AG04450 (cell line): ENCODE measurements around the gene ECM1.

- CAGE, long polyA plus RNA, result no peak
- RRBS, result no CpG with 5 or more reads among the region's 2 CpGs
These were observed 24.1 kb downstream of the OTUD7B start for GRCh38 chr1:149986385-149986966.

DNA sequence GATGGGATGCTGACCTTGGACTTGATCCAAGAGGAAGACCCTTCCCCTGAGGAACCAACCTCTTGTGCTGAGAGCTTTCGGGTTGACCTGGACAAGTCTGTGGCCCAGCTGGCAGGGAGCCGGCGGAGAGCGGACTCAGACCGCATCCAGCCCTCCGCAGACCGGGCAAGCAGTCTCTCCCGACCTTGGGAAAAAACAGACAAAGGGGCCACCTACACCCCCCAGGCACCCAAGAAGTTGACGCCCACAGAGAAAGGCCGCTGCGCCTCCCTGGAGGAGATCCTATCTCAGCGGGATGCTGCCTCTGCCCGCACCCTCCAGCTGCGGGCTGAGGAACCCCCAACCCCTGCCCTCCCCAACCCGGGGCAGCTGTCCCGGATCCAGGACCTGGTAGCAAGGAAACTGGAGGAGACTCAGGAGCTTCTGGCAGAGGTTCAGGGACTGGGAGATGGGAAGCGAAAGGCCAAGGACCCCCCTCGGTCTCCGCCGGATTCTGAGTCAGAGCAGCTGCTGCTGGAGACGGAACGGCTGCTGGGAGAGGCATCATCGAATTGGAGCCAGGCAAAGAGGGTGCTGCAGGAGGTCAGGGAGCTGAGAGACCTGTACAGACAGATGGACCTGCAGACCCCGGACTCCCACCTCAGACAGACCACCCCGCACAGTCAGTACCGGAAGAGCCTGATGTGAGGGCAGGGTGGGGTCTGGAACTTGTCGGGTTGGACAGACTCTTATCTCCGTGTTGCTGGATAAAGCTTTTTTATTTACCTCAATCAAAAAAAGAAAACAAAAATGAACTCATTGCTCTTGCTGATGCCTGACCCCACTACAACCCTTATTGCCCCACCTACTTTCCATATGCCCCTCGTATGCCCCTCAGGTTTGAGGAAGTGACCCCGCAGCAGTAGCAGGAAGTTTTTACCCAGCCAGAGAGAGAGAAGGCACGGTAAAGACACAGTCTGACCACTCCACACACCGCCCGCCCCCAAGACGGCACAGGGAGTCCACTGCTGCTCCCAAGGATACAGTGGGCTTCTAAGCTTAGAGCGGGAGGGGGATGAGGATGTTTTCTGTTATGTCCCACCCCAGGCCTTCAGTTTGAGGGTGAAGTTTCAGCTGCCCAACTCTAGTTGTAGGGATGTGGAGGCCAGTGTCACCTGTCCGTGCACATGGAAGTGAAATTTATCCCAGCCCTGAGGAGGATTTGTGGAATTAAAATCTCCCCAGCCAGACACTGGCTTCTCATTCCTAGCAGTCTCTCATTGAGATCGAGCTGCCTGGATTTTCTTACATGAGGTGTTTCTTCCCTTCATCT, 9.6 kb downstream of the PLEKHO1 start:
- CAGE, long polyA plus RNA, result no peak
- RRBS, result 5% methylated on average over 11 of the region's 37 CpGs

DNA sequence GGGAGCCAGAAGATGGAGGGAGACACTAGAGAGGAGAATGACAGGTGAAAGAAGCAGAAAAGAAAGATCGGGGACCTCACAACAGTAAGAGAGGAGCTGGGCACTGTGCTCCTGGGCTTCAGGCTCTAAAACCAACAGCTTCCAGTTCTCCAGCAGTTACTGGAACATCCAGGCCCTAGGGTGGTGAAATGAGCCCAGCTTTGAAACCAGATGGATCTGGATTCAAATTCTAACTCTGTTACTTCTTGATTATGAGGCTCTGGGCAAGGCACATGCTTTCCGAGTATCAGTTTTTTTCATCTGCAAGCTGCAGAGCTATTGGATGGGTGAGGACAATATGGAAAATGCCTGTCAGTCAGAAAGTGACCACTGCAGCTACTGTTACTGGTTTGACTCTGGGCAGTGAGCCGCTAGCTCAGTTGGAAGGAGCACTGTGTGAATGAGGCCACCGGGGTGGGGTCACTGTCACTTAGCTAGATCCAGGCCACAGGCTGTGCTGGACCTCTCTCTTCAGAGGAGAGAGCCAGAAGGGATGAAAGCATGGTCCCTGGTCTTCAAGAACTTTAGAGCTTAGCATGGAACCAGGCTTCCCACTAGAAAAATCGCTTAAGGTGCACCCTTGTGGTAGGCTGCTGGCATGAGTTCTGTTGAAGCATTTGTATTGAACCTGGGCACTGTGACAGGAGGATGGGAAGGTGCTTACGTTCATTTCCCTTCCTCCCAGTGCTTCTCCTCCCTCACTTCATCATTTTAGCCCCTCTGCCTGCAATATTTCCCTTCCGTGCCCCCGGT, 12.2 kb downstream of the PLEKHO1 start:
- CAGE, long polyA plus RNA, result no peak
- RRBS, result no CpG with 5 or more reads among the region's 8 CpGs

DNA sequence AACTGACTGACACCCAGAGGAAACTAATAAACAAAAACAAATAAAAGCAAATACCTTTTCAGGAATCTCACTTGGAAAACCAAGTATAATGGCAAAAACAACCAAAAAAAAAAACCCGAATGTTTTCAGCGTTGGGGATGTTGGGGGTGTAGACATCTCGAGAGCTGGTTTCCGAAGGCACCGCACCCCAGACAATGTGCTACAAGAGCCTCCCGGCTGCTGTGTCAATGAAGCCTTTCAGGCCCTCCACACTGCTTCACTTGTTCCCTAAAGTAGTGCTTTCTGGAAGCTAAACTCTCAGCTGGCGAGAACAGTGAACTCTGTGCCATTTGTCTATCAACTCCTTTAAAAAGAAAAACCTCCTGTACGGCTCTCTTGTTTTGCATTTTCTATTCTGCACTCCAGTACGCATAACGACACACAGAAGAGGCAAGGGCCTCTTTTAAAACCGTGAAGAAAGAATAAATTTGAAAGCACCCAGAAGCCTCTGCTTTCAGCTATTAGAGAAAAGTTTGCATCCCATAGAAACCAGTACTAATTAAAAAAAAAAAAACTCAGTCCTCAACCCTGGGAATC, 32.6 kb downstream of the PLEKHO1 start:
- CAGE, long polyA plus RNA, result no peak
- RRBS, result no CpG with 5 or more reads among the region's 11 CpGs

DNA sequence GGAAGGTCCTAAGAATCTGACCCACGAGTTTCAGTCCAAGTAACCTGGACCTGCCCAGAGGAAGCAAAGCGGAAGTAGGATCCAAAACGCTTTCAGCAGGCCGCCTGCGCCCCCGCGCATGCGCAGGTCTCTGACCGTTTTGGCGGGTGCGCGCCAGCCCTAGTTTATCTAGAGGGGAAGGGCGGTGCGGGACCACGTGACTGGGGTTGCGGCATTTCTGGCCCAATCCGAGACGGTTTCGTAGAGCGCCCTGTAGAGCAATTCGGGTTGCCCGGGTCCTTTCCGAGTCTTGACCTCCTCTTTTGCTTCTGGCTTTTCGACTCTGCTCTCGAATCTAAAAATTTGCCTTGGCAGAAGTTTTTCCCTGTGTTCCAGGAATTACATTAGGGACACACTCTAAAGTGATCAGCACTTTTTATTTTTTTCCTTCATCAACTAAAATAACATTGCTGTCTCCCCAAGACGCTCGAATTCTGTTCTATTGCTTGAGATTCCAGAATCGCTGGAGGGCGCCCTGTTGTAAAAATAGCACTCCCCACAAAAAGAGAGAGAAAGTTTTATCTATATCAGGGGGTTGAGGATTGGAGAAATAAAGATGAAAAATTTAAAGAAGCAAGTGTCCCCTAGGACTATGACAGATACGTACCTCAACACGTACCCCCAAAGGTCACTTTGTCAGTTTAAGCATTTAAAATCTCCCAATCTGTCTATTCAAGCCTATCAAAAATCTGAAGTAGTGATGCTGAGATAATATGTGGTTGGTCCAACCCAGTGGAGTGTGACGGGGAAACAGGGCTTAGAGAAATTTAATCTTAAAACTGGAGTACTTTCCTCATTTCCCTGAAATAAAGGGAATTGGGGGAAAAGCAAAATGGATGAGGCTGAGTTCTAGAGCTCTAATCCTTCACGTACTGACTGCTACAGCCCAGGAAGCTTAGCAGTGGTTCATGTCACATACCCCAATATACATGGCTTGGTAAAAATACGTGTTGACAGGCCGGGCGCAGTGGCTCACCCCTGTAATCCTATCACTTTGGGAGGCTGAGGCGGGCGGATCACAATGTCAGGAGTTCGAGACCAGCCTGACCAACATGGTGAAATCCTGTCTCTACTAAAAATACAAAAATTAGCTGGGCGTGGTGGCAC, 22.0 kb downstream of the ANP32E start:
- CAGE, long polyA plus RNA, result no peak
- RRBS, result no CpG with 5 or more reads among the region's 40 CpGs

- CAGE, long polyA plus RNA, result no peak
- RRBS, result no CpG with 5 or more reads among the region's 14 CpGs
These were observed 957 bp upstream of the CA14 start for GRCh38 chr1:150256300-150257333.

DNA sequence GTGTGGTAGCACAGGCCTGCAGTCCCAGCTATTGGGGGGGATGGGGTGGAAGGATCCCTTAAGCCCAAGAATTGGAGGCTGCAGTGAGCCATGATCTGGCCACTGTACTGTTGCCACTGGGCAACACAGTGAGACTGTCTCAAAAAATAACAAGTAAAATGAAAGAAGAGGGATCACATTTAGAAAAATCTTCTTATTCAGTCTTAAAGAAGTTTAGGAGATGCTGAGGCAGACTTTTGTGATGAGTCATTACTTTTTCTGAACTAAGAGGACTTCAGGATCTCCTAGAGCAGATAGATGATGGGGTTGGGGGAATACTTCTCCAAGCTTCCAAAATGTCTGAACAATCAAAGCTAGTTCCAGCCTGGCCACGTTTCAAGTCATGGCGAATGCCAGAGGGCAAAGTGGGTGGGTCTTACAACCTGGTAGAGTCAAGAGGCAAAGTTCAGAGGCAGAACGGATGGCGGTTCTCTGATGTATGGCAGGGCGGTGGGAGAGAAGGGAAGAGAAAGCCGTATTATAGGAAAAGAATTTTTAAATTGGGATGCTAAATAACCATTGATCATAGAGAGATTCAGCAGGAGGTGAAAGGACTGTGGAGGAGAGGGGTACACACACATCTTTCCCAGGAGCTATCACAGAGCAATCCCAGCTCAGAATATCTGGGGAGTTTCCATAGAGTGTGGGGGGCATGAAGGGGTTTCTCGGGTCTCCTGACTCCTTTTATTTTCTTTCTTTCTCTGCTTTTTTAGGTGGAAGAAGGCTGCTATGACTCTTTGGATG, 2.1 kb upstream of the CIART start:
- CAGE, long polyA plus RNA, result no peak
- RRBS, result no CpG with 5 or more reads among the region's 7 CpGs

DNA sequence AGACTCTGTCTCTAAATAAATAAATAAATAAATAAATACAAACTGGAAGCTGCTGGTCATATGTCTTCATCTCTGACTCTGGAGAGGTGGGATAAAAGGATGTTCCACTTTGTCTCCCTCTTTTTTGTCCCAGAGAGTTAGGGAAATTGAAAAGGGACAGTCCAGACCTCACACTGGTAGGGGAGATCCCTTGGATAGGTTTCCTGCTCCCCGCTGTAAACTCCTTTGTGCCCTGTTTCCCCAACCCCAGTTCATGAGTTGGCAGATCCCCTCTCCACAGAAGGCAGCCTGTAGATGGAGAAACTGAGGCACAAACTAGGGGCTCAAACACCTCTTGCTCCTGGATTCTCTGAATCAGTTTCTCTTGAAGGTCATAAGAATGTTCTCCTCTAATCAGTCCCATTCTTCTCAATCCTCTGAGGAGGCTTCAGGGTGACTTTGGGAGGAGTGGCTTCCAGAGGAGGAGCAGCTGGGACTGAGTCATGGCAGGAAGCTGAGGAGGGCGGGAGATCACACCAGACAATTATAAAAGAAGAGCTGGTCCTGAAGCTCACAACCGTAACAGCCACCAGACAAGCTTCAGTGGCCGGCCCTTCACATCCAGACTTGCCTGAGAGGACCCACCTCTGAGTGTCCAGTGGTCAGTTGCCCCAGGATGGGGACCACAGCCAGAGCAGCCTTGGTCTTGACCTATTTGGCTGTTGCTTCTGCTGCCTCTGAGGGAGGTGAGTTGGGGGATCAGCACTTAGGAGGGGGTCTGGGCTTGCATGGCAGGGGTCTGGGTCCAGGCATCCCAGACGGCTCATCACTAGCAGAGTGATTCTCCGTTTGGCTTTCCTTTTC, at the start of gene ECM1:
TSS of gene ECM1 (plus strand) at position 555 of the 843 bp plus-strand sequence.
- CAGE, long polyA plus RNA, result start-site peak on the plus strand centred at position 532 of the sequence, 55 bp wide, 5,261 and 3,247 reads in 2 replicates
- RRBS, result no CpG with 5 or more reads among the region's 6 CpGs

- CAGE, long polyA plus RNA, result no peak
- RRBS, result no CpG with 5 or more reads among the region's 9 CpGs
These were observed 3.7 kb upstream of the ADAMTSL4 start for GRCh38 chr1:150545180-150546225.

DNA sequence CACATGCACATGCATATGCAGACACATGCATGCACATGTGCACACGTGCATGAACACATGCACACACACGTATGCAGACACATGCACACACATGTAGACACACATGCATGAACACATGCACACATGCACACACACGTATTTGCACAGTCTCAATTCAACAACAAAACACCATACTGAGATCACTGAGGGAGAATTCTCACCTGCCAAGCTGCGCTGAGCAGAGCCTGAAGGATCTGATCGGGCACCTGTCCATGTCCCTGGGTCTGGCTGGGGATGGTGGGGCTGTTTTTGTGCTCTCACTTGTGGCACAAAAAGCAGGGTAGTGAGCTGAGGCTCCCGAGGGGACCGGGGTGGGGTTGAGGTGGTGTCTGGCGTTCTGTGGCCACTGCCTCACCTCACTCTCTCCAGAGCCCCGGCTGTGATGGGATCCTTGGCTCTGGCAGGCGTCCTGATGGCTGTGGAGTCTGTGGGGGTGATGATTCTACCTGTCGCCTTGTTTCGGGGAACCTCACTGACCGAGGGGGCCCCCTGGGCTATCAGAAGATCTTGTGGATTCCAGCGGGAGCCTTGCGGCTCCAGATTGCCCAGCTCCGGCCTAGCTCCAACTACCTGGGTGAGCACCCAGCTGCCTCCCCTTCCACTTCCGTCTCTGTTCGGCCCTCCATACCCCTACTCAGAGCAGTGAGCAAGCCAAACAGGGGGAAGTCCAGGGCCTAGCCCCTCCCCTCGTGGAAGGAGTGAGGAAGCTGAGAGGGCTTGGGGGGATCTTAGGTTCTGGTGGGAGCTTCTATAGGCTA, 6.7 kb downstream of the ADAMTSL4 start:
- CAGE, long polyA plus RNA, result no peak
- RRBS, result 77% methylated on average over 3 of the region's 19 CpGs

GRCh38 chr1:150577609-150578010, 1.8 kb downstream of the MCL1 start:
- CAGE, long polyA plus RNA, result no peak
- RRBS, result no CpG with 5 or more reads among the region's 8 CpGs

DNA sequence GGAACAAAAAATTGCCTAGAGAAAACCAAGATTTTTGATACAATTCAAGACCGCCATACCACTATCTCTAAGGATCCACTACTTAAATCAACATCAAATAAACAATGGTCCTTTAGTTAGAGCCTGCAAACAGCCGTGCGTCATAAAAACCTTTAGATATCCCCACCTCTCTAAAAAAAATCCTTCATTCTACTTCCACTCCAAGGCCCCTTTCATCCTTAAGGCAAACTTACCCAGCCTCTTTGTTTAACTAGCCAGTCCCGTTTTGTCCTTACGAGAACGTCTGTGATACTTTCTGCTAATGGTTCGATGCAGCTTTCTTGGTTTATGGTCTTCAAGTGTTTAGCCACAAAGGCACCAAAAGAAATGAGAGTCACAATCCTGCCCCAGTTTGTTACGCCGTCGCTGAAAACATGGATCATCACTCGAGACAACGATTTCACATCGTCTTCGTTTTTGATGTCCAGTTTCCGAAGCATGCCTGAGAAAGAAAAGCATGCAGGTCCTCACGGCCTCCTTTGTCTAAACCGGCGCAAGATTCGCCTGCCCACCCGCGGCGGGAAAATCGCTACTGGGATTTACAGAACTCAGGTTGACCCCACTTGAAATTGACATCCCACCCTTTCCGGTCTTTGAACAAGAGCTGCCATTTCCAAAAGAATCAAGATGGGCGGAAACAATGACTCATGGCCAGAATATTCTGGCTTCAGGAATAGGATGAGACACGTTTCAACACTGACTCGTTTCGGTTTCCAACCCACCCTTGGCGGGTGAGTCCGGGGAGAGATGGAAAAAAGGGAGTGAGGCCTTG, 1.2 kb downstream of the MCL1 start:
- CAGE, long polyA plus RNA, result no peak
- RRBS, result 2% methylated on average over 7 of the region's 30 CpGs

- CAGE, long polyA plus RNA, result no peak
- RRBS, result no CpG with 5 or more reads among the region's 4 CpGs
These were observed 15.3 kb downstream of the ENSA start for GRCh38 chr1:150614041-150614498.

DNA sequence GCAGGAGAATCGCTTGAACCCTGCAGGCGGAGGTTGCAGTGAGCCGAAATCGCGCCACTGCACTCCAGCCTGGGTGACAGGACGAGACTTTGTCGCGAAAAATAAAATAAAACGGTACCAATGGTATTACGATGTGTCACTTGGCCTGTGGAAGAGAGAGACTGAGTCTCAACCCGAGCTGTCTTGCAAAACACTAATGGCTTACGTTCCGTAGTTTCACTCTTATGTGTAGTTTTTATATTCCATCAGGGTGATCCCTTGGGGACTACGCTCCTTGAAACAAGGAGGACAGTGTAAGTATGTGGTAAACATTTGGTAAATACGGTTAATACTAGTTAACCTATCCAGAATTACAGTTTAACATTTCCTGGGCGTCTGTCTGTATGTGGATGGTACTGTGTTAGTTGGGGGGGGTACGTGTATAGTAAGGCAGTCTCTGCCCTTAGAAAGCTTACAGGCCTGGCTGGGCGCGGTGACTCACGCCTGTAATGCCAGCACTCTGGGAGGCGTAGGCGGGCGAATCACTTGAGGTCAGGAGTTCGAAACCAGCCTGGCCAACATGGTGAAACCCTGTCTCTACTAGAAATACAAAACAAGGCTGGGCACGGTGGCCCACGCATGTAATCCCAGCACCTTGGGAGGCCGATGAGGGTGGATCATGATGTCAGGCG, 933 bp upstream of the ENSA start:
- CAGE, long polyA plus RNA, result no peak
- RRBS, result no CpG with 5 or more reads among the region's 28 CpGs

DNA sequence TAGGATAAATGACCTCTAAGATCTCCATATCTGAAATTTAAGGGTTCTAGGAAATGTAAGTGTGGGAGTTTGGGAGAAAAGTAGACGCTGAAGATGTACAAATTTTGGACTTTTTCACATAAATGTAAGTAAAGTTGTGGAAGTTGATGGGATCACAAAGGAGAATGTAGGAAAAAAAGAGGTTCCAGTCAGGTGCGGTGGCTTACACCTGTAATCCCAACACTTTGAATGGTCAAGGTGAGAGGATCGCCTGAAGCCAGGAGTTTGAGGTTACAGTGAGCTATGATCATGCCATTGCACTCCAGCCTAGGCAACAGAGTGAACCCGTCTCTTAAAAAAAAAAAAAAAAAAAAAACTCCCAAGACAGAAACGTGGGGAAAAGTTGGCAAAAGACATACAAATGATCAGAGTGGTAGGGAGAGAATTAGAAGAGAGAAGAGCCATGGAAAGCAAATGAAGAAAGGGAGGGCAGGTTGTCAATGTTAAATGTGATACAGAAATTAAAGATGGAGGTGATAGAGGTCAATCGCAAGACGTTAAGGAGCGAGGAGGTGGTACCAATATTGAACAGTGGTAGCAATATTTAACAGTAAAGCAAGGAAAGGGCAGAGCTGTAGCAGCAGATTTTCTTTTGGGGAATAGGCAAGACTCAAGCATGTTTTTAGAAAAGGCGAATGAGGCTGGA, 2.6 kb upstream of the ENSA start:
- CAGE, long polyA plus RNA, result no peak
- RRBS, result no CpG with 5 or more reads among the region's 9 CpGs

- CAGE, long polyA plus RNA, result no peak
- RRBS, result no CpG with 5 or more reads among the region's 5 CpGs
These were observed 12.2 kb downstream of the CTSS start for GRCh38 chr1:150753235-150753938.

GRCh38 chr1:150764495-150765221, 920 bp downstream of the CTSS start:
- CAGE, long polyA plus RNA, result no peak
- RRBS, result no CpG with 5 or more reads among the region's 5 CpGs

DNA sequence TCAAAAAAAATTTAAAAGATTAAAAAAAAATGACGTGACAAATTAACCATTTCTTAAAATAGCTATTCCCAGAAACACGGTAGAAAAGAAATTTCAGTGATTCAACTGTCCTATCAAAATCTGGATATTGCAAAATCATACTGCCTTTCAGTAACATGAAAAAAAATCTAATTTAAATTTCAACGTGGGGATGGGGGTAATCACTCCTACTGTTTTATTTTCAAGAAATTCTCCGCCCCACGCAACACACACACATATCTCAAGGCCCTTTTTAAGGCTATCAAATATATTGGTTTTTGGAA, 1.2 kb downstream of the ARNT start:
- CAGE, long polyA plus RNA, result no peak
- RRBS, result no CpG with 5 or more reads among the region's 5 CpGs

DNA sequence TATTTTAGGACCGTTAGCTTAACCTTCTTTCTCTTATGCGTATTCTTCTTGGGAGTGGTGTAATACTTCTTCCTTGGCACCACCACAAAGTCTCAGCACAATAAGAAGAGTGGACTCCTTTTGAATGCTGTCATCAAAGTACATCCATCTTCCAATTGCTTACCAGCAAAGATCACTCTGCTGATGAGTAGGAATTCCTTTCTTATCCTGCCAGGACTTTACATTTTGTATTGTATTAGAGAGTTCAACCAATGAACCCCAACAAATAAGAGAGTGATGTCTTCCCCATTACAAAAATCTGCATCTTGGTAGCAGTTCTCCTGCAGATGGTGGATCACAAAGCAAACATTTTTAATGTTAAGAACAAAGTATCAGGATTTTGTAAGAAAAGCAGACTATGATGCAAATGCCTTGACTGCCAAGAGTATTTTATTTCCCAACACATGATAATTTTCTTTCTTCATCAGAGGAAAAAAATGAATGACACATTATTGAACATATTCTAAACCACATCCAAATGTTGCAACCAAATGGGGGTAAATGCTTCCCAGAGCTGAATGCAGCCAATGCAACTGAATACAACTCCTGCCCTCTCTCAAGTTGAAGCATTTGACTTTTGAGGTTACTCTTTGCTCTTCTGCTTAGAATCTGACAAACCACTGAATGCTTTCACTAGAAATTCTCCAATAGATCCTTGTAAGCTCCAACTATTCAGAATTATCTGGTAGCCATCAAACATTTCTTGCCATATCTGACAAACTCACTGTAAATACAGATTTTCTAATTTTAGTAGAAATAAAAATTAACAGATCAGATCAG, 5.2 kb upstream of the ARNT start:
- CAGE, long polyA plus RNA, result no peak
- RRBS, result no CpG with 5 or more reads among the region's 2 CpGs

GRCh38 chr1:150942843-150943042, 16.6 kb downstream of the SETDB1 start:
- CAGE, long polyA plus RNA, result no peak
- RRBS, result no CpG with 5 or more reads among the region's 4 CpGs